Foreskin keratinocyte (primary cell): ENCODE results near the gene CERK.

GRCh38 chr22:46148351-46148946 is 1.9 kb upstream of the PPARA start:
- RAMPAGE, total RNA, result no peak

DNA sequence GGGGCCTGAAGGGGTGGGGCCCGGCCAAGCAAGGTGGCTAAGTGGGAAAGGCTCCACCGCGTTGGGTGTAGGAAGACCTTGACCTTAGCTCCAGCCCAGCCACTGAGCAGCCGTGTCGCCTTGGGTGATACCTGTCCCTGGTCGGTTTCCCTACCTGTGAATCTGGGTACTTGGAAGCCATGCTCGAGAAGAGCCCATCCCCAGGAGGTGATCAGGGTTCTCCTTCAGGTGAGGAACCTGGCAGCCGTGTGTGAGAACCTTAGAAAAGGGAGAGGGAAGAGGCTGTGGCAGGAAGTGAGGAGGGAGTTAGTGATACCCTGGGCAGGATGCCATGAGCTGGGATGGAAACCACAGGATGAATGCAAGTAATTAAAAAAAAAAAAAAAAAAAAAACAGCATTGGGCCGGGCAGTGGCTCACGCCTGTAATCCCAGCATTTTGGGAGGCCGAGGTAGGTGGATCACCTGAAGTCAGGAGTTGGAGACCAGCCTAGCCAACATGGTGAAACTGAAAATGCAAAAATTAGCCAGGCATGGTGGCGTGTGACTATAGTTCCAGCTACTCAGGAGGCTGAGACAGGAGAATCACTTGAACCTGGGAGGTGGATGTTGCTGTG is 21.7 kb downstream of the PPARA start:
- RAMPAGE, total RNA, result no peak

DNA sequence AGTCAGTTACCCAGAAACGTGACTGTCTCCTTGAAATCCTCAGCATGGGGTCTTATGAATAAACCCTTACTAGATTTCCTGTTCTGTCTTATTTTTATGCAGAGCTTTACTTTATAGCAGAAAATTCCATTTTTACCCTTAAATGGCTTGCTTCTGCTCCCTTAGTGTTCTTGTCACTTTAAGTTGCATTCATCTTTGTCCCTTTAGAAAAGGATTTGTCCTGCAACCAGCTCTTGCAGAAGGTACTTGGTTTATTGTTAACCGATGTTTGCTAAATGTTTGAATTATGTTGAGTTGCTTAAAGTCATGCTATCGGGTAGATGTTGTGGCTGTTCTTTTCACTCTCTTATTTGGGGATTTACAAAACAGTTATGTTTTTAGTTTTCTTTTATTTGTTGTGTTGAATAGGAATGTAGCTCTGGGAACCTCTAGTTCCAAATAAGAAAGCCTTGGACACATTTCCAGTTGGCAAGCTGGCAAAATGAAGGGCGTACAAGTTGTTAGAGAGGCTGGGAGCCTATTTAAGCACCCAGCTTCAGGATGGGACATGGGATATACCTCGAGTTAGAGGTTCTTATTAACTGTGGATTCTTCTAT is 22.6 kb downstream of the PPARA start:
- RAMPAGE, total RNA, result no peak

DNA sequence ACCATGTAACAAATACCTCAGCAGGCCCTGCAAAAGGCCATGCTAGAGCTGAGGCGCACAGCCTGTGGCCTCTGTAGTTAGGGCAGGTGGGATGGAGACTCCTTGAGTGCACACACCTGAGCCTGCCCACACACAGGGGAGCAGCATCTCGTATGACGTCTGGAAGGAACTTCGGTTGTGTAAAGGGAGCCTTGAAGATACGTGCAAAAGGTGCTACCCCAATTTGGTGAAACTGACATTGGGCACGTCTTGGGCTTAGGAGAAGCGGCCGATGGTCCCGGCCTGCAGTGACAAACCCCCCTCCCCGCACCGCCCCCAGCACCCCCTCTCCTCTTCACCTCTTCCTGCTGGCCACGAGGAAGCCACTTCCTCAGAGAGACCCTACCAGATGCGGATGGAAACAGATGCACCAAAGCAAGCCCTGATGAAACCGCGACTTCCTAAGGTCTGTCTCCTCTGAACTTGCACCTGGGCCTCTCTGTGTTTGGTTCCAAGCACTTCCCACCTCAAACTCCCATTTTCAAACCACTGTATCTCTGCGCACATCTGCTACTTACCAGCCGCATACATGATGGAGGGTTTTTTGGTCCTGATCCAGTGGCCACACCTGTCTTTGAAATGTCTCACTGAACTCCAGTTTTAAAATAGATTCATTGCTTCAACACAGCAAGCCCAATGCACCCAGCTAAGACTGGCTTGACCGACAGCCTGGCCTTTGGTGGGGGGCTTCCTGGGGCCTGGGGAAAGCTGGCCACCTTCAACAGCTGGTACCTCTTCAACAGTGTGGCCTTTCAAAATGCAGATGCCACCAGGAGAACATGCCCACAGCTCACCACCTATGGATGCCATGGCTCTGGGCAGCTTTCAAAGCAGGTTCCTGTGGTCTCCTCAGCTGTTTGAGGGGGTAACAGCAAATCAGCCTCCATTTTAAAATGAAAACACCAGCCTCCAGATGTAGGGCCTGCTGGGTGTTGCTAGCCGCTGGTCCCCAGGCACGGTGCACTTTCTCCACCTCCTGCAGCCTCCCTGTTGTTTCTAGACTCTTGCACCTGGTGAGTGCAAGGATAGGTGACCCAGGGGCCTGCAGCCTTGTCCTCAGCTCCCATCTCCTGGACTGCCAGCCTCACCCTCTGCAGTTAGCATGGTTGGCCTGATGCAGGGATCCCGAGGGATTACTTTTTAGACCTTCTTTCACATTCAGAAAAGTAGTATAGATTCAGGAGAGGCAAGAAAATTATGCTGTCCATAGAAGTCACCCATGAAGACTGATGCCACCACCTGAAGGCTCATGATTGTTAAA is 10.3 kb downstream of the CDPF1 start:
- RAMPAGE, total RNA, result no peak

GRCh38 chr22:46361218-46361846 is 25.8 kb downstream of the TRMU start:
- RAMPAGE, total RNA, result no peak

DNA sequence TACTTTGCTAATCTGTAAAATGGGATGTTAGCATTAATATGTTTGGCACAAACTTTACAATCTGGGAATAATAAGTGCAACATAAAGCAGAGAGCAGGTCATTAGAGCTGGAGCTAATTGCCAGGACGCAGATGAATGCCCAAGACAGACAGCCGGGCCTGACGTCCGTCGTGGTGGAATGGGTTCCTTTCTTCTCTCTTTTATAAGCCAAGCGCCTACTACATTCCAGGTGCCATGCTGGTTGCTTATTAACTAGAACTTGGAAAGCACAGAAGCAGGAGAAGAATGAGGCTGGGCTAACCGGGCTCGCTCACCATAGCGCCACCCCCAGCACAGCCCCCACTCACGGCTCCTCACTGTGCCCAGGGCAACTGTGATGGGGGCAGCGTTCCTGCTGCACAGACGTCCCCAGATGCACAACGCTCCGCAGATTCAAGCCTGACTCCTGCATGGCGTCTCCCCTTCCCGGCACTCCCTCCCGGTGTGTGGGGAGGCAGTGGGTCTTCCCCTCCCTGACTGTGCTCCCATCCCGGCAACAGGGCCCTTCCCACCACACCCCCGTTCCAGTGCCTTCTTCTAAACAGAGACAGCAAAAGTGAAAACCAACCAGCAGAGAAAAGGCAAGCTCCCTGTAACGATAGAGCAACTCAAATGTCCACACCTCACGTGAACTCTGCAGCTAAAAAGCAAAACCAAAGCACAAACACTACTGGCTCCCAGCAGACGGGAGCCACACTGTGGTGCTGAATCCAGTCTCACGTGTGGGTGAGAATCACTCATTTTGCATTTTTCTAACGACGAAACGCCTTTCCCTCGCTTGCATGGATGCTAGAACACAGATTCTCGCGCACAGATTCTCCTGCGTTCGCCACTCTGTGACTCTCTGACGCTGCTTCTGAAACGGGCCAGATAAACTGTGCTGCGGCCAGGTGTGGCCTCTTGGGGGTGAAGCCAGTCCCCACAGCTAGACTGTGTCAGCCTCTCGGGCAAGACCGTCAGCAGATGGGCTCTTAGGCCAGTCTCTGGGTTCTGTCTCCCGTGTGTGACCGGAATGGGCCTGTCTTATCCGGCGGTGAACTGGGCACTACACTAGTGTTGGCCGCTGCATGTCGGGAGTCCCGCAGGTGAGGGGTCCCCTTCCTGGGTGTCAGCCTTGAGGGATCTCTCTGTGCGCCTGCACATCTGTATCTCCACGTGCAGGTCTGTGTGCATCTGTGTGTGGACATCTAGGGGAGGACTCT is 44.3 kb downstream of the TRMU start:
- RAMPAGE, total RNA, result no peak

GRCh38 chr22:46561537-46562006 is 24.2 kb upstream of the CELSR1 start:
- RAMPAGE, total RNA, result no peak

- RAMPAGE, total RNA, result no peak
These were observed 38.5 kb upstream of the CELSR1 start for GRCh38 chr22:46575939-46576333.

- RAMPAGE, total RNA, result no peak
These were observed 40.6 kb upstream of the CELSR1 start for GRCh38 chr22:46578069-46578436.

DNA sequence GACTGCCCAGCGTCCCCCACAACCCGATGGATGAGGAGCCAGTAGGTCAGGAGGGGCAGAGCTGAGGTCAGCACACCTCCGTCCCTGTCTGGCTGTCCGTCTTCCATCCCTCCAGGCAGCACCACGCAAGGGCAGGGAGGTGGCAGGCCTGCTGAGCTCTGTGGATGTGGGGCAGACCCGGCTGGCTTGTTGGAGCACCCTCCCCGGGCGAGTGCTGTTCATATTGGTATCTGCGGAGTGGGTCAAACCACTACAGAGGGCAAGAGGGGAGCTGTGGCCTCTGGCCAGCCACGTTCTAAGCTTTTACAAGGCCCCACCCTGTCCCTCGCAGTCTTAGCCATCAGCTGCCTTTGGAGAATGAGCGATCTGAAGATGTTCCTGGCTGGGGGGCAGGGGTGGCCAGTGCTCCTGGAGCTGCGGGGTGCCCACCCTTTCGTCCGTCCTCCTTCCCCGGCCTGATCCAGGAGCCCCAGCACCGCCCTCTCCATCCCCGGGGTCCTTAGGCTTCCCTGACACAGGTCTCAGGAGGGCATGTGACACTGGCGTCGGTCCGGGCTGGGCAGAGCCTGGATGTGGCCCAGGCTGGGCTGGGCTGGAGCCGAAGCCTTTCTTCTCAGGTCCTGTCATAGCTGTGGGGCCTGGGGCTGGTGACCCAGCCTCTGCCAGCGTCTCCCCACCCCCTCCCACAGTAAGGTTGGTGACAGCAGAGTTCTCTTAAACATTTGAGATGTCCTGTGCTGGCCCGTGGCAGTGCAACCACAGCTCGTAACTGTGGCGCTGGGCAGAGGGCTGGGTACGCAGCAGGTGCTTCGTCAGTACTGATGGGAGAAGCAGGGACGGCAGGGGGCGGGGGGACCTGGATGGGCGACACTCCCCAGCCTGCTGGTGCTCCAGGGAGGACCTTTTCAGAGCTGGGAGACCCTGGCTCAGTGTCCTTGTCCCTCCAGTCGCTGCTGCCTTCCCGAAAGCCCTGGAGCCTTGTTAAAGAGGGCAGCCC is 31.6 kb upstream of the GRAMD4 start:
- RAMPAGE, total RNA, result no peak

DNA sequence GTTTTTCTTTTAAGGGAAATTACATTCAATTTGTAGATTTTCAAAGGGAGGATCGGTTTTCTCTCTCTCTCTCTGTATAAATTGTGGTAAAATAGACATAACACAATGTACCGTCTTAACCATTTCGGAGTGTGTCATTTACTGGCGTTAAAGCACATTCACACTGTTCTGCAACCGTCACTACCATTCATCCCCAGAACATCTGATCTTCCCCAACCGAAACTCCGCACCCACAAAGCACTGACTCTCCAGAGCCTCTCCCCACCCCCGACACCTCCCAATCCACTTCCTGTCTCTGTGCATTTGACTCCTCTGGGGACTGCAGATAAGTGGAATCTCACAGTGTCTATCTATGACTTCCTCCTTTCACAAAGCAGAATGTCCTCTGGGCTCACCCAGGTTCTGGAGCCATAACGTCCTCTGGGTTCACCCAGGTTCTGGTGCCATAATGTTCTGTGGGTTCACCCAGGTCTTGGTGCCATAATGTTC is 15.8 kb upstream of the GRAMD4 start:
- RAMPAGE, total RNA, result no peak

GRCh38 chr22:46612796-46613300 is 7.3 kb upstream of the GRAMD4 start:
- RAMPAGE, total RNA, result no peak

DNA sequence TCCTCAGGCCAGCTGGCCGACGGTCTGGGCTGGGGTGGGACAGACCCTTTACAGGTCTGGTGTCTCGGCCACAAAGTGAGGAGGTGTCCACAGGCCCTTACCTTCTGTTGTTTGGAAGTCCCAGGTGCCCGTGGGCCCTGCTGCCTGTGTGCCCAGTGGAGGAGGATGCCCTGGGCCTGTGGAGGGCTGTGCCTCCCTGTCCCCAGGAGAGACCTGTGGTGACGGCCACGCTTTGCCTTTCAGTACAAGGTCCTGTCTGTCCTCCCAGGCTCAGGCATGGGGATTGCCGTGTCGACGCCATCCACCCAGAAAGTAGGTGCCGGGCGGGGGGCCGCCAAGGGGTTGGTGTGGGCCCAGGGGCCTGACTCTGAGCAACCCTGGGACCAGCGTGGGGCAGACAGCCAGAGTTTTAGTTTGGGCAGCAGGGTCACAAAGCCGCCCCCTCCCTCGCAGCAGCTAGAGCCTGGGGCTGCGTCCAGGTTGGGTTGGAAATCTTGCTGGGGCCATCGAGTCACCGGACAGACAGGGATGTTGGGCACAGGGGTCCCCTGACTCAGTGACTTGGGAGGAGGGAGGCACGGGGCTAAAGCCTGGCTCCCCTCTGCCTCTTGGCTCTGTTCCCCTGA is 56.3 kb downstream of the GRAMD4 start:
- RAMPAGE, total RNA, result no peak

DNA sequence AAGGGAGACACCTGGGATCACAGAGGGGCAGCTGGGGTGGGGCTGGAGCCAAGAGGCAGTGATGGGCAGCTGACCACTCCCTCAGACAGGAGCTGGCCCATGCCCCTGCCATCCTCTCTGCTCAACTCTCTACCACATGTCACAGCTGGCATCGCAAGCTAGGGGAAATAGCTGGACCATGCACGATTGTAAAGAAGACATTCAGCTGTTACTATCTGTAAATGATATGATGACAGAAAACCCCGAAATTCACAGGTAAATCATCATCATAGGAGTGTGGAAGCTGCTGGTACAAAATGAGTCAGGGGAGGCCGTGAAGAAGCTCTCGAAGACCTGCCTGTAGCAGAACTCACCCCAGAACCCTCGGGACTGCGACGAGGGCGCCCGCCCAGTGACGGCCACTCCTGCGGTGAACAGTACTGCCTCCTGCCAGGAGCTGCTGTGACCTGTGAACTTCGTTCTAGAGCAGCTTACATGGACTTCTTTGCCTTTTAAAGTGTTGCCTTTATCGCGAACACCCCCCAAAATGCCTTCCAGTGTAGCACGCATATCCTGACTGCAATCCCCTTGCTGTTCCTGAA is 55.8 kb downstream of the CERK start:
- RAMPAGE, total RNA, result no peak

DNA sequence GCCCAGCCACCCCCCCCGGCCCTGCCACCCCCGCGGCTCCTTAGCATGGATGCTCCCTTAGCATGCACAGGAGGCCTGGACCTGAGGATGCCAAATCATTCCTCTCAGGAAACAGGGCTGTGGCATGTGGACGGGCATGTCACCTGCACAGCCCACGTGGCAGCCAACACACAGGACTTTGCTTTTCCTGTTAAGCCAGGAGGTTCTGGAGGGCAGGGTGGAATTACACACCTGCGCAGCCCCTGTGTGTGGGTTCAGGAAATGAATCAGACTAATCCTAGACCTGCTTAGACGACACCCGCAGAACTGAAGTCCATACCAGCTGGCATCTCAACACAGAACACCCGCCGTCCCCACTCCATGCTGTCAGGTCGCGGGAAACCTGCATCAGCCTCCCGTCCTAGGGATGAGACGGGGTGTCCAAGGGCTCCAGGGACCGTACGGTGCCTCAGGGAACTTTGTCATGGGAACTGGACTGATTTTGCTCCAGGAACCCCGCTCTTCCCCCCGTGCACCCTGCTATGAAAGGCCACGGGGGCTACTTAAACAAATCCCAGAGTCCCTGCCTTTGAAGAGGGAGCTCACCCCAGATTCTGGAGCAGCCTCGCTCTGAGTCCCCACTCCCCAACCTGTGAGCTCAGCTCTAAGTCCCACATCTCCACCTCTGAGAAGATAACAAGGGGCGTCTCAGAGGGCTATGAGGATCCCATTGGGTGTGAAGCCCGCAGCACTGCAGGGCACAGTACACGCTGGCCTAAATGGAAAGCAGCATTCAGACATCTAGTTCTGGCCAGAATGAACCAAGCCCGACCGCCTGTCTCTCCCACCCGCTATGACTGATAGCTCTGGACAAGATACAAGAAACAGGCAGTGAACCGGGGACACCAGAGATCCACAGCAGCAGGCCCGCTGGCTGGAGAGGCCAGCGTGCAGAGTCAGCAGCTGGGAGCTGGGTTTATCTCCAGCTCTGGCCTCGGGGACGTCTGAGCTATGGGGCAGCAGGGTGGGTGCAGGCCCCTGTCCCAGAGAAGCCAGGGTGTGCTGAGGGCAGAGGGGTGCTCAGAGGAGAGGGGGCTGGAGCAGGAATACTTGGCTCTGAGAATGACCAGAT is 9.9 kb downstream of the CERK start:
- RAMPAGE, total RNA, result no peak

DNA sequence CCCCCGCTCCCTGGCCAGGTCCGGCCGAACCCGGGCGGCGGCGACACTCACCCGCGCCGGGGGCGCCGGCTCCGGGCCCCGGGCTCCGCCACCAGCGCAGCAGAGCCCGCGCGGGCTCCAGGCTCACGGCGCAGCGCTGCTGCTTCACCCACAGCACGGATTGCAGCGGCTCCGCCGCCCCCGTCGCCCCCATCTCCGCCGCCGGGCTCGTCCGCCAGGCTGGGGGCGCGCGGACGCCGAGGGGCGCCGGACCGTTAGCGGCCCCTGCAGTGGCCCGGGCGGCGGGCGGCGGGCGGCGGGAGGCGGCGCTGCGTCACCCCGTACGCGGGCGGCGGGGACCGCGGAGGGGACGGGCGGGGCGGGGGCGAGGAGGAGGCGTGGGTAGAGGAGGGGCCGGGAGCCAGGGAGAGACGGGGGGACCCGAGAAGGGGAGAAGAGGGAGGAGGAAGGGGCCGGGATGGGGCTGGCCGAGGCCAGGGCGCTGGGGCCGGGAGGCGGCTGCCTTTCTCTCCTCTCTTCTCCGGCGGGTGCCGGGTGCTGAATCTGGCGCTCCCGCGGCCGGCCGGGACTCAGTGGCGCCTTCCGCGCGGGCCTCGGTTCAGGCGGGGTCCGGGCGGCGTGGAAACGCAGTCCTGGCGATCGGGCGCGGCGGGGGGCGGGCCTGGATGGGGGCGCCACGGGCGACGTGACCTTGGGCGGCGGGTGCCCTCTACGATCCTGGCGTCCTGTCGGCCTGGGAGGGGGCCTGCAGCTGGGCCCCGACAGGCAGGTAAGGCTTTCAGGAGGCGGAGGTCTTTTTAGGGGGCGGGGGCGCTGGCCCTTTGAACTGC is at the start of gene CERK:
TSS of gene CERK (minus strand) at position 297 of the 830 bp plus-strand sequence.
- RAMPAGE, total RNA, result no peak

- RAMPAGE, total RNA, result no peak
These were observed 8.3 kb upstream of the TBC1D22A start for GRCh38 chr22:46753856-46754878.

DNA sequence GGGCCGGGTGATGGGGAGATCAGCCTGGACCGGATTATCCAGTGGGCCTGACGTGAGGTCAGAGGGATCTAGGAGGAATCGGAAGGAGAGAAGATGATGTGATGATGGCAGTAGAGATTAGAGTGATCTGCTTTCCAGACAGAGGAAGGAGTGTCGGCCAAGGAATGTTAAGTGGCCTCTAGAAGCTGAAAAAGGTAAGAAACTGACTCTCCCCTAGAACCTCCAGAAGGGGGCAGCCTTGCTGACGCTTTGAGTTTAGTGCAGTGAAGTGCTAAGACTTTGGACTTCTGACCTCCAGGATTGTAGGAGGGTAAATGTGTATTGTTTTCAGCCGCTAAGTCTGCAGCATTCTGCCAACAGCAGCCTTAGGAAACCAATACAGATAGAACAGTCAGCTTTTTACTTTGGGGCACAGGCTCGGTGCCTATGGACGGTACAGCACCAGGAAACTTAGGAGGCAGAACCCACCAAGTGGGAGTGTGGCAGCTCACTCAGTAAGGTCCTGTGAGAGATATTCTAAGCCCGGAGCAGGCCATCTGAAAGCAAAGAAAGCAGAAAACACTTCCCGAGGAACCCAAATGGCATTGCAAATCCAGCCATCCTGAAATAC is 3.6 kb upstream of the TBC1D22A start:
- RAMPAGE, total RNA, result no peak

GRCh38 chr22:46835299-46836116 is 73.1 kb downstream of the TBC1D22A start:
- RAMPAGE, total RNA, result no peak

- RAMPAGE, total RNA, result no peak
These were observed 149.6 kb downstream of the TBC1D22A start for GRCh38 chr22:46912053-46912475.